ENCODE data around the genes GPR52 and TEX35.

- PRO-cap = no peak
Measured at GRCh38 chr1:173916526-173916969, 579 bp downstream of the SERPINC1 start.

DNA sequence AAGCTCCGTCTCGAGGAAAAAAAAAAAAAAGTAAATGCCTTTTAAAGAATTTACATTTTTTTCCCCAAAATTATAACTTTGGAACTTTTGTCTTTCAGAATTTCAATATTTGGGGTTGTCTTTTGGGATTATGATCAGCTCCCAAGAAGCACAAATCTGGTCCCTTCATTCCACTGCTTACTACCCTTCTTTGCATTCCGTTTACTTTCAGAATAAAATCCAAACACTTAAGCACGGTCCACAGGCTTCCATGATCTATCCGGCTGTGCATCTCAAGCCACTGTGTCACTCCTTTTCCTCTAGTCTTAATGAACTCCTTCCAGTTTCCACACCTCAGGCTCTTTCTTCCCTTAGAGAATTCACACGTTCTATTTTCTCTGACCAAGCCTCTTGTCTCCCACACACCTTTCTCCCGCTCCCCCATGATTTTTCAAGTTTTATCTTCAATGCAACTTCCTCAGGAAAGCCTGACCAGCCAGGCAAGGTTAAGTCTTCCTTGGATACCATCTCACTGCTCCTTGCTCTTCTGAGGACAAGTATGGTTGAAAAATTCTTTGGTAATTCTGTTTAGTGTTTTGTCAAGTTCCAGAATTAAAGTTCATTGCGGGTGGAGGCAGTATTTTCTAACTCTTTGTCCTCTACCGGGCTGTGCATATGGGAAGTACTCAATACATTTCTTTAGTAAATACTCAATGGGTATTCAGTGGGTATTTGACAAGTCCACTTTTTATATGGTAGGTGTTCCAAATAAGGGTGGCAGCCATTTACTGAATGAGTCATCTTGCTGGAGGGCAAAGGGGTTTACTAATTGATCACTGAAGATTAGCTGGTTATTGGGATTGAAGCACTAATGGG is 11.6 kb upstream of the SERPINC1 start:
- PRO-cap = no peak

DNA sequence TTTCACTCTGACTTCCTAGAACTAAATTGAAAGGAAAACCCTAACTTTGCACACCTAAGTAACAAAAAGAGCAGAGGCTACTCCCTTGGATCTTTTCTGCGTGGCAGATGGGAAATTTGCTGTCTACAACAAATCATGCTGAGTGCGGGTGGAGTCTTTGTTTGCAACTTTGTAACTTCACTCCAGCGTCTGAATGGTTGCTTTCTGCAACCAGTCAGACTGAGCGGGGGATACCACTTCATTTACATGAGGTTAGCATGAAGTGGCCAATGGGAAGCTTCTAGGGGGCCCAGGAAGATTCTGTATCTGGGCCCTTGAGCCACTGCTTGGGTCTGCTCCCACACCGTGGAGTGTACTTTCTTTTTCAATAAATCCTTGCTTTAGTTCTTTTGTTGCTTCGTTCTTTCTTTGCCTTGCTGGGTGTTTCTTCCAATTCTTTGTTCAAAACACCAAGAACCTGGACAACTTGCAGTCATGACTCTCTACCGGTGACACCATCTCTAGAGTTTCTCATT is 55.6 kb upstream of the RC3H1 start:
- PRO-cap = no peak

GRCh38 chr1:174238702-174239394 is 79.5 kb downstream of the RABGAP1L start:
- PRO-cap = no peak

DNA sequence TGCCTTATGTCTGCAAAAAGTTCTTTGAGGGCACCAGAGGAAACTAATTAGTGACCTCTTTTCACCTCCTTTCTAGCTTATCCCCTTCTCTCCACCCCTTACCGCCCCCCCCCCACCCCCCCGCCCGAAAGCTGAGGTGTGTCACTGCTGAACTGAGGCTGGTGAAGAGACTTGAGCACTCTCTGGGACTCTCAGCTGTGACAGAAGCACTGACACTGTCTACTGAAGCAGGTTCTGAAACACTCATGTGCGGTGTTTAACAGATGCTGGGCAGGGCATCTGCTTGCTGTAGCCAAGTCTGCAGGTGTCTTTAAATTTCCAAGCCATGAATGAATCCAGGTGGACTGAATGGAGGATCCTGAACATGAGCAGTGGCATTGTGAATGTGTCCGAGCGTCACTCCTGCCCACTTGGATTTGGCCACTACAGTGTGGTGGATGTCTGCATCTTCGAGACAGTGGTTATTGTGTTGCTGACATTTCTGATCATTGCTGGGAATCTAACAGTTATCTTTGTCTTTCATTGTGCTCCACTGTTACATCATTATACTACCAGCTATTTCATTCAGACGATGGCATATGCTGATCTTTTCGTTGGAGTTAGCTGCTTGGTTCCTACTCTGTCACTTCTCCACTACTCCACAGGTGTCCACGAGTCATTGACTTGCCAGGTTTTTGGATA is at the start of gene GPR52:
TSS of gene GPR52 (plus strand) at position 178 of the 681 bp plus-strand sequence.
- PRO-cap = no peak

- PRO-cap = no peak
Measured at GRCh38 chr1:174522635-174523209, 75.0 kb downstream of the GPR52 start.

DNA sequence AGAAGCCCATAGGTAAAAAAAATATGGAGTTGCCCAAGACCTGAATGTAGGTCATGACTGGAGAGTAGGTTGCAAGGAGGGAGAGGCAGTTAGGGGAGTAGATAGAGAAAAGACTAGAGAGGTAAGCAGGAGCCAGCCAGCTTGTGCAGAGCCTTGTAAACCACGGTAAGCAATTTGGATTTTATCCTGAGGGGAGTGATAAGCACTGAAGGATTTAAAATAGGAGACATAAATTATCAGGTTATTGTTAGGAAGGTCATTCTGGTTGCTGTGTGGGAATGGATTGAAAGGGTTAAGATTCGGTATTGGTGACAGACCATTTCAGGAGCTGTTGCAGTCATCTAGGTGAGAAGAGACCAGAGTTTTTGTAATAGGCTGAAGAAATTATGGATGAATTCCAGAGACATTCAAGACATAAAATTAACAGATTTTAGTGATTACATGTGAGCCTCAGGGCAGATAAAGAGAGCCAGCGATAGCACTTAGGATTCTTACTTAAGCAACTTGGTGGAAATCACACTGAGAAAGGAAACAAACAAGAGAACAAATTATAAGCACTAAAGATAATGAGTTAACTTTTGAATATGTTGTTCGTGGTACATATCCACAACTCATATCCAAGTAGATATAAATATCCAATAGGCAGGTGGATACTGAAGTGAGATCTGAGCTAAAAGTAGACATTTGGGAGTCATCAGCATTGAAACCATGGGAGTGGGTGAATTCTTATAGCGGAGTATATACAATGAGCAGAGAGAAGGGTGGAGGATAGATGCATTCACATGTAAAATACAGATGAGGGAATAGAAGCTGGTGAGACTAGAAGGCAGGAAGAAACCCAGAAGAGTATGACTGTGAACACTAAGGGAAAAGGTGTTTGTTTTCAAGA is 182.1 kb upstream of the CACYBP start:
- PRO-cap = no peak

DNA sequence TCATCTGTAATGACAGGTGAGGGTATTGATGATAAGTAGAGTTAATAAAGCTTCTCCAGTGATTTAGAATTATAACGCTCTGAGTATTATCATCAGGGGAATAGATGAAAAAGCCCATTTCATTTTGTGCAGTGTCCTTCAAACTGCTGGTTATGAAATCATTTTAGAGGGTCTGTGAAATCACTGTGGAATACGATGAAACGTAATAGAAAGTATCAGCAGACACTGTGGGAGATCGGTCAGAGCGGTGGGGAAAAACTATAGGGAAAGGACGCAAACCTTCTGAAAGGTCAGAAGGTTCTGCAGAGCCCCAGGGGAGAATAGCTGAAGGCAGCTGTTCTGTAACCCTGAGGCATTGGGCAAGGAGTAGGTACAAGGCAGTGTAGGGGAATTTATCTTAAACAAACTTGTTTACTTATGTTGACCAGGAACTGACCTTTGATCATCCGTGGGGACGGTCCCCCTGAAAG is 46.2 kb upstream of the CACYBP start:
- PRO-cap = no peak

DNA sequence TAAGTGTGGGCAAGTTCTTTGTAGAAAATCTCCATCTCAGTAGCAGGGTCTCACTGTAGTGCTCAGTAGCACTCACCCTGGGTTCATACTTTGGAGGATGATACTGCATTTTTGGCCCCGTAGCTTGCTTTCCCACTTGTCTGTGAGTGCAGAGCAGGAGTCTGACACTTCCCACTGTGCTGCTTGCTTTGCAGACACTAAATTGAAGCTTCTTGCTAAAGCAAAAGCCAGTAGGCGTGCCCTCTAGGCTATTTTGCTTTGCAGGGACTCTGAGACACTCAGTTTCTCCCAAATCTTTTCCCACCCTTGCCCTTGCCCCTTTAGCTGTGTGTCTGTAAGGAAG is 34.2 kb upstream of the CACYBP start:
- PRO-cap = no peak

- PRO-cap = no peak
Measured at GRCh38 chr1:174989321-174990198, 10.2 kb upstream of the CACYBP start.

GRCh38 chr1:175044464-175045088 is 21.4 kb upstream of the MRPS14 start:
- PRO-cap = no peak

DNA sequence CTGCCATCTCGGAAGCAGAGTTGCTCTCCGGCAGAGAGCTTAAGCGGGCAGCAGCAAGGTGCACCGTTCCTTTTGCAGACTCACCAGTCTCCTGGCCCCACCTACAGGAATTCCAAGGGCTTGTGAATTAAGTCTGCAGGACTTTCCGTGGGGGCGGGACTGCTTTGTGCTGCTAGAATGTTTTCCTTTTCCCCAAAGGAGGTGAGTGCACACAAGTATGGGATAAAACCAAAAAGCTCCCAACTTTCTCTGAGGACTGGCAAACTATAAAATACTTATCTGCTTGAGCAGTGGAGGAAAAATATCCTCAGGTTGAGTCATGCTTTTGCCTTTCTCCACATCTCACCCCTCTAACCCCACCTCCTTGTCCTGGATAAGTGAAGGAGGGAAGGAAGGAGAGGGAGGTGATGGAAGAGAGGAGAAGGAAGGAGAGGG is 29.2 kb upstream of the KIAA0040 start:
- PRO-cap = no peak

GRCh38 chr1:175598808-175599890 is 144.2 kb downstream of the TNR start:
- PRO-cap = no peak

DNA sequence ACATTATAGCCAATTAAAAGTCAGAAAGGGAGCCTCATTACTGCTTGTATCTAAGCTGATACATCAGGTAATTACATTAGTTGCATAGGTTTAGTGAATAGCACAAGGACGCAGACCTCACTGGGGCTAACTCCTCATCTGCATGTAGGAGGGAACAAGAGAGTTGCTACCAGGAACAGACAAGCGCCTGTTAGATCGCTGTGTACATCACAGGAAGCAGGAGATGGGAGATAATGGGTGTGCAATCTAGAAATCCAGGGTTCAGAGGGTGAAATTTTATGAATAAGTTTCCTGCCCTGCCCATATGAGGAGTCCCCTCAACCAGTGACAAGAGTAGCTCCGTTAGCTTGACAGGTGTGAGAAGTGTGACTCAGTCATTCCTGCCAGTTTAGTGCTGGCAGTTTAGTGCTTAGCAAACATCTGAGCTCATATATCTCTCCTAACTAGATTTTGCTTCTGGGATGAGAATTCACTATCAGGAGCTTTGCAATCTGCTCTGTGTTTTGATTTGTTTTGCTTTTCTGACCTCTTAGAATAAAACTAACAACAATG is 96.8 kb upstream of the TNR start:
- PRO-cap = no peak

GRCh38 chr1:176530901-176531521 is 68.0 kb downstream of the PAPPA2 start:
- PRO-cap = no peak

DNA sequence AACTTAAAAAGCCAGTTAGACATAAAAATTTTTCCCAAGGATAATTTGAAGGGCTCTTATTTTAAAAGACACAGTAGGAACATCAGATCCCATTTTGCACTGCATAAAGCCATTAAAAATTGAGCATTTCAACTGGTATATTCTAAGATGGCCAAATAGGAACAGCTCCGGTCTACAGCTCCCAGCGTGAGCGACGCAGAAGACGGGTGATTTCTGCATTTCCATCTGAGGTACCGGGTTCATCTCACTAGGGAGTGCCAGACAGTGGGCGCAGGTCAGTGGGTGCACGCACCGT is 336.1 kb downstream of the SEC16B start:
- PRO-cap = no peak

GRCh38 chr1:177961145-177961919 is 8.5 kb downstream of the SEC16B start:
- PRO-cap = no peak

GRCh38 chr1:178408950-178409337 is 87.8 kb downstream of the CLEC20A start:
- PRO-cap = no peak

GRCh38 chr1:178470428-178471009 is 26.2 kb downstream of the CLEC20A start:
- PRO-cap = no peak

GRCh38 chr1:178512743-178513286 is at the start of gene TEX35:
TEX35 (plus strand) TSS chr1:178513109.
- PRO-cap = no peak

Data from penis (tissue), 1 donor.